Peripheral blood mononuclear cell (primary cell): ENCODE results near the gene IQCA1.

GRCh38 chr2:234795864-234796658 is 155.8 kb upstream of the SH3BP4 start:
- PRO-cap, 8 experiments = no peak in any of the 8 experiments

- PRO-cap, 8 experiments = no peak in any of the 8 experiments
Measured at GRCh38 chr2:234881637-234882250, 70.1 kb upstream of the SH3BP4 start.

DNA sequence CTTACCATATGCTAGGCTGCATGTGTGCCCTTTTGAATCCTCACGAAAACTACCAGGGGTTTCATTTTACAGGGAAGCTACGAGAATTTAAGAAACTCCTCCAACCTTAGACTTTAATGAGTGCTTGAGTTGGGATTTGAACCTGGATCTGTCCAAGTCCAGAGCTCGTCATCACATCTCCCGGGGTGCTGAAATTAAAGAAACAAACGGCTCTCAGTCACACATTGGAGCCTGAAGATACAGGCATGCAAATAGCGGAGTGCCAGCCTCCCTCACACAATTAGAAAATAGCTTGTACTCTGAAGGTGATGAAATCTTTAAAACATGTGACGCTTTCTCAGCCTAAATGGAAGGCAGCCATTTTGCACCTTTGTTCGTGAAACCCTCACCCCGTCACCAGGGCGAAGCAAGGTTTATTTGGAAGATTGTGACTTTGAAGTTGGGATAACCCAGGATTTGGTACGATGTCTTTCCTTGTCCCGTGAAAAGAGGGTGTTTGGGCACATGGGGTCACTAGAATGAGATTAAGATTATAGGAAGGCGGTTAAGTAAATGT is 4.0 kb downstream of the SH3BP4 start:
- PRO-cap, 8 experiments = no peak in any of the 8 experiments

DNA sequence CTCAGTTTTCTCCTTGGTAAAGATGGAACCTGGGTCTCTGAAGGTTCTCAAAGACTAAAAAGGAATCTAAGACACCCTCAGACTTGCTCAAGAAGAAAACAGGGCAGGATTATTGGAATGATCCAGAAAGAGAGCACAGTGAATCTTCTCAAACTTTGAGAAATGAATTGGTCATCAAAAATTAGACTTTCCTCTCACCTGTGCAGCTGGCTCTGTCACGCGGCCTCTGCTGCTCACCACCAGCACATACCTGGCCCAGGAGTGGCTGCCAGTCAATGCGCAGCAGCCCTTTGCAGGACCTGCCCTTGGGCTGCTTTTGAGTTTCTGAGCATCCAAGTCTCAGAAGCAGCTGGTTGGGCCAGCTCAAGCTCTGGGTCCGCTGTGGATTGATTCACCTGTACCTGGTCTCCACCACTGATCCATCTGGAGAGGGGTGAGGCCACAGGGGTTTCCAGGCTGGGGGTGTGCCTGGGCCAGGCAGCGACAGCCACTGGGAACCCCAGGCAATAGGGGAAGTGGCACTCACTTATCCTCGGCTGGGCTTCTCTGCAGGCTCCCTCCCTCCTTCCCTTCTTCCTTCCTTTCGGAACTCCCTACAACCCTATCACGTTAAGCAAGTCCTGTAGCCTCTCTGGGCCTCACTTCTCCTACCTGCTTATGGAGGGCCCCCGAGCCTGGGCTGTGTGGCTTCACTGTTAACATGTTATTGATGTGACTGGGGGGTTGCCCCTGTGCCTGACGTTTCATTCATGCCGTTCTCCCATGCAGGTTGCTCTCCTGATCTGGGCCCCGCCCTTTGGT is 48.0 kb downstream of the SH3BP4 start:
- PRO-cap, 8 experiments = no peak in any of the 8 experiments

- PRO-cap, 8 experiments = no peak in any of the 8 experiments
Measured at GRCh38 chr2:235048441-235049517, 97.0 kb downstream of the SH3BP4 start.

GRCh38 chr2:235542687-235543826 is 49.2 kb downstream of the AGAP1 start:
- PRO-cap, 8 experiments = no peak in any of the 8 experiments

- PRO-cap, 8 experiments = no peak in any of the 8 experiments
Measured at GRCh38 chr2:235589452-235589866, 95.6 kb downstream of the AGAP1 start.

GRCh38 chr2:235669412-235670648 is 176.0 kb downstream of the AGAP1 start:
- PRO-cap, 8 experiments = peak in 1 of 8 experiments; most common plus-strand start chr2:235669645 (in 1)

- PRO-cap, 8 experiments = no peak in any of the 8 experiments
Measured at GRCh38 chr2:235811793-235812837, 318.3 kb downstream of the AGAP1 start.

DNA sequence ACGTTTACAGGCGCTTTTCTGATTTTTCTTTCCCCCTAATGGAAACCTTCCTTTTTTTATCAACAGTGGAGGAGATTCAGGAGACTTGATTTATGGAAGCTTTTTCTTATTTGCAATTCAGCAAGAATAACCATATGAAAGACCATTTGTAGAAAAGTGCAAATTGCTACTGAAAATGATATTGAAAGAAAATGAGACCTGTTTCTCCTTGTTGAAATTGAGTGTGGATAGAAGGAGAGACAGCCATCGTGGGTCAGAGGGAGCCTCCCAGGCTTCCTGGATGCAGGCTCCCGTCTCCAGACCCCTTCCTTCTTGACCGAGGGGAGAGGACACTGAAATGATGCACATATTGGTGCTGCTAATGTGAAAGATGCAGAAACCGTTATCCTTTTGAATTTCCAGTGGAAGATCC is 331.1 kb downstream of the AGAP1 start:
- PRO-cap, 8 experiments = no peak in any of the 8 experiments

- PRO-cap, 8 experiments = no peak in any of the 8 experiments
Measured at GRCh38 chr2:235830715-235831408, 337.0 kb downstream of the AGAP1 start.

DNA sequence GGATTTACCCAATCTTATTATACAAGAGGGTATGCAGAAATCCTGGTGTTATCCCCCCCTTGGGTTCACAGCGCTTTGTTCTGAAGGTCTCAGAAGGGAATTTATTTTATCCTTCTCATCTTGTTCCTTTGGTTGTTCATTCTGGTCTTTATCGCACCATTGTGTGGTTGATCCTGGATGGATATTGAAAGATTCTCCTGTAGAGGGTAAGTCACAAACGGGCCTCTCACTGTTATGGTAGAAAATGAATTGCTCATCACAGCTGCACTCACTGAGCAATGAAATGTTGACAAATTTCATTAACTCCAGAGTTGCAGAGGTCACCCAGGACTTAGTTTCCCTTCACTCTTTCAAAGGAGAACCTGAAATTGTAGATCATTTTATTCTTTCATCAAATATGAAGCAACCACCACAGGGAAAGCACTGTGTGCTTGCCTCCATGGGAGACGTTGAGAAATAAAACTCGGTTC is 193.7 kb downstream of the GBX2 start:
- PRO-cap, 8 experiments = no peak in any of the 8 experiments

DNA sequence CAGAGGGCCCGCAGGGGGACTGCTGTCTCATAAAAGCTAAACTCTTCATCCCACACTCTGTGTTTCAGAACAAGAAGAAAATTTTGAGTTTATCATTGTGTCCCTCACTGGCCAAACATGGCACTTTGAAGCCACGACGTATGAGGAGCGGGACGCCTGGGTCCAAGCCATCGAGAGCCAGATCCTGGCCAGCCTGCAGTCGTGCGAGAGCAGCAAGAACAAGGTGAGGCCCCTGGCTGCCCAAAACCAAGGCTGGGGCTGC is 131.8 kb downstream of the GBX2 start:
- PRO-cap, 8 experiments = no peak in any of the 8 experiments

- PRO-cap, 8 experiments = no peak in any of the 8 experiments
Measured at GRCh38 chr2:236078404-236079022, 89.7 kb downstream of the GBX2 start.

DNA sequence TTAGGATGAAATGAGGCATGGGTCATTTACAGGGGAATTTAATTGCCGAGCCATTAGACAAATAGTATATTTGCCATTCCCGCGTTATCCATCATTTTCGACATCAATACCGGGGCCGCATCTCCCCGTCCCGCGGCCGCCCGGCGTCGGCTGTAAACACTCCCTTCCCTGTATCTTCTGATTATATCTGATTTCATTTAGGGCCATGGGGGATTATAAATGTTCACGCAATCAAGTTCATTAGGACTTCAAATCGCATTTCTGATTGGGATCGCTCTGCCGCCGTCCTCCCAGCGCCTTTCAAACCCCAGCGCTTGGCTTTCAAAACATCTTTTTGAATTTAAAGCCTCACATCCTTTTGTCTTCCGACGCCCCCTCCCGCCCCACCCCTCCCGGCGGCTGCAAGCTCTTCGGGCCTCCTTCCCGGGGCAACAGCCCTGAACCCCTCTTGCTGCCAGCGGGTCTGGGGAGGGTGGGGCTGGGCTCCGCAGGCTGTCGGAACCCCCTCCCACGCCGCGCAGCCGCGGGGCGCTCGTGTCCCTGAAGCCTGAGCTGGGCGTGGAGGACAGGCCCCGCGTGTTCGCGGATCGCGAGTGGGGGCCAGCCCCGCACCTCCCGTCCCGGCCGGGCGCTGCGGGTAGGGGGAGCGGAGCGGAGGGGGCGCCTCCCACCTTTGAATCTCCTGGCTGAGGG is 11.1 kb upstream of the GBX2 start:
- PRO-cap, 8 experiments = no peak in any of the 8 experiments

DNA sequence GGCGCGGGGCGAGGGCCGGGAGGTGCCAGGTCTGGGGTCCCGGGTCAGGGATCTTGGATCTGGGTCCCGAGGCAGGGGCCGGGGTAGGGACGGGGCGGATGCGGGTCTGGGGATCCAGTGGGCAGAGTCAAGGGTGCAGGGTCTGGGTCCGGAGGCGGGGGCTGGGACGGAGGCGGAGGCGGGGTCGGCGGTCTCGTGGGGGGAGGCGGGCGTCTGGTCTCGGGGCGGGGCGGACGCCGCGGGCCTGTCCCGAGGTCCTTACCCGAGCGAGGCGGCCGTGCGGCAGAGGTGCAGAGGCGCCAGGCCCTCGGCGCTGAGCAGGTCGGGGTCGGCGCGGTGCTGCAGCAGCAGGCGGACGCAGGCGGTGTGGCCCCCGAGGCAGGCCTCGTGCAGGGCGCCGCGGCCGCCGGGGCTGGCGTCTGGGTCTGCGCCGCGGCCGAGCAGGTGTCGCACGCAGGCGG is 26.7 kb downstream of the ASB18 start:
- PRO-cap, 8 experiments = no peak in any of the 8 experiments

GRCh38 chr2:236240026-236241342 is 23.7 kb downstream of the ASB18 start:
- PRO-cap, 8 experiments = no peak in any of the 8 experiments

DNA sequence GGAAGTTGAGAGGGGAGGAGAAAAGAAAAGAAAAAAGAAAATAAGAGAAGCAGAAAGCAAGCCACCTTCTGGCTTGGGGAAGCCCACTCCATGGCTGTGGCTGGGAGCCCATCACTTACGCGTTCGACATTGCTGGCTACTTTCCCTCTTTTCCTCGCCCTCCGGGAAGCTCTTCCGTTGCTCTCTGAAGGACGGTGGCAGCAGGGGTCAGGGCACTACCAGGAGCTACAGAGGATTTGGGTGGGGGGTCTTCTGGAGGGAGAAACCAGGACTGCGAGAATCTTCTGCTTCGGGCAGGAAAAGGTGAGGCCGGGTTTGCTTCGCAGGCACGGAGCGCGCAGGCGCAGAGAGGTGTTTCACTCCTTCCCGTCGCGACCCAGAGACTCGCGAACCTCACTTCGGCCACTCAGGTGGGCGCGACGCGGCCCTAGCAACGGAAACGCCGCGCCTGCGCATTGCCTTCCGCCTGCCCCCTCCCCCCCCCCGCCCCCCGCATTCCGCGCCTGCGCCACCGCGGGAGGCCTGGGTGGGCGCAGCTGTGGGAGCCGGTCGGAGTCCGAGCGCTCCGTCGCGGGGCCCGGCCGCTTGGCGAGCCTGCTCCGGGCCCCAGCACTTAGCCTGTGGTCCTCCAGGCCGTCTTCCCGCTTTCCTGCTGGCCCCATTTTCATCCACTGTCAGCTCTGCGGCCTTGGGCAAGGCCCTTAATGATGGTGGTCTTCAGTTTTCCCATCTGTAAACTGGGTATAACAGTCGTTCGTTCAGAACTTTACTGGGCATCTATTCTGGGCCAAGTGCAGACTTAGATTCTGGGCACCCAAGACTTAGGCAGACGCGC is at the start of gene IQCA1:
Gene IQCA1 (minus strand): TSS at position 339 of the 835 bp plus-strand sequence.
- PRO-cap, 8 experiments = no peak in any of the 8 experiments

GRCh38 chr2:236545018-236545580 is 24.5 kb upstream of the ACKR3 start:
- PRO-cap, 8 experiments = peak in 1 of 8 experiments; most common plus-strand start chr2:236545483 (in 1); most common minus-strand start chr2:236545379 (in 1)

- PRO-cap, 8 experiments = no peak in any of the 8 experiments
Measured at GRCh38 chr2:236570383-236570592, 663 bp downstream of the ACKR3 start.